Ovary (tissue), 7 donors: ENCODE data around the gene NAGA.

- PRO-cap, 7 experiments, result no peak in any of the 7 experiments
- RAMPAGE, long total RNA, 2 experiments, result no peak in any of the 2 experiments
Observed at GRCh38 chr22:41673857-41674567, 14.7 kb downstream of the SNU13 start.

- PRO-cap, 7 experiments, result no peak in any of the 7 experiments
- RAMPAGE, long total RNA, 2 experiments, result no peak in any of the 2 experiments
Observed at GRCh38 chr22:41752020-41752808, 48.3 kb upstream of the CCDC134 start.

DNA sequence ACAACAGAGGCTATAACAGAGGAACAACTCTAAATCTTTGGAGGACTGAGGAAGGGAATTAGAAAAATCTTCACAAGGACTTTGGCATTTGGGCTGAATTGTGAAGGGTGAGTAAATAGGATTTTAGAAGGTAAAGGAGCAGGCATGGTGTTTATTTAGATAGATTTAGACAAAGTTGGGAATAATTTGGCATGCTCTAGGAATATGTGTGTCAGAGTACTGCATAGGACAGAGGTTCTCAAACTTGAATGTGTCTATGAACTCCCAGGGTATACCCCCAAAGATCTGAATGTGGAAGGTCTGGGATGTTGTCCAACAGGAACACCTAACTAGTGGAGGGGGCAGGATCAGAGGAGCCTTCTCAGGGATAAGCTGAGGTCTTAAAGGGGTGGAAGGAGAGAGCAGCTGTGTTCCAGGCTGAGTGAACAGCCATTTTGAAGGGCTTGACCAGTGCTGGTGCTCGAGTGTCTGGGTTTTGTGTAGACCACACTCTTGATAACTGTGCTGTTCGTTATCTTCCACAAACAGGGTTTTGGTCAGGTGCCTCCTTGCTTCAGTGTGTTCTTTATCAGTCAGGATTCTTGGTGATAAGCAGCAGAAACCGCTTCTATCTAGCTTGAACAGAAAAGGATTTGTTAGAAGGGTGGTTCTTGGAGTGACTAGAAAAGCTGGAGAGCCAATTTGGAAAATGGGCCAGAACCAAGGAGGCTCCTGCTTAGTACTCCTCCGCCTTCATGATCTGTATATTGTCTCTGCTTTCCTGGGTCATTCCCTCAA, 12.9 kb downstream of the SREBF2 start:
- PRO-cap, 7 experiments, result no peak in any of the 7 experiments
- RAMPAGE, long total RNA, 2 experiments, result no peak in any of the 2 experiments

DNA sequence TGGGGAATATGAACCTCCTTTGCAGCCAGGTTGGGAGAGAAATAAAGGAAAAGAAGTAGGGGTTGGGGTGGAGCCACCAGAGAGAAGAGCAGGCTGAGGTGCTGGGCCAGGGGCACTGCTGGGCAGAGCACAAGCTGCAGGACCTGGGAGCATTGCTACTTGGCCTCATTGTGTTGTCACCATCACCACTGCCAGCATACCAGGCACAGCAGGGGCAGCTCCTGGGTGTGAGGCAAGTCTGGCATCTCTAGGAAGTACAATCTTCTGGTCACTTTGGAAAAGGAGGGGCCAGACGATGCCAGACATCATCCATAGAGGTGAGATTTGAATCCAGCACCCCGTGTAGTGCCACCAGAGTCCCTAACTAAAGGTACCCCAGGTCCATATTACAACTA, 11.2 kb downstream of the NAGA start:
- PRO-cap, 7 experiments, result no peak in any of the 7 experiments
- RAMPAGE, long total RNA, 2 experiments, result no peak in any of the 2 experiments

GRCh38 chr22:42069978-42071106, at the start of gene NAGA:
Gene NAGA (minus strand): TSS chr22:42070812.
- PRO-cap, 7 experiments, result peak in 7 of 7 experiments; most common plus-strand start chr22:42071047 (in 4); most common minus-strand start chr22:42070790 (in 7)
- RAMPAGE, long total RNA, 2 experiments, result start-site peak on the minus strand in 1 of 2 experiments, at chr22:42070801-42070812 at its widest, 48 reads per replicate

GRCh38 chr22:42079009-42079425, 483 bp upstream of the SMDT1 start:
- PRO-cap, 7 experiments, result peak in 4 of 7 experiments; most common plus-strand start chr22:42079067 (in 2); most common minus-strand start chr22:42079109 (in 2)
- RAMPAGE, long total RNA, 2 experiments, result no peak in any of the 2 experiments

DNA sequence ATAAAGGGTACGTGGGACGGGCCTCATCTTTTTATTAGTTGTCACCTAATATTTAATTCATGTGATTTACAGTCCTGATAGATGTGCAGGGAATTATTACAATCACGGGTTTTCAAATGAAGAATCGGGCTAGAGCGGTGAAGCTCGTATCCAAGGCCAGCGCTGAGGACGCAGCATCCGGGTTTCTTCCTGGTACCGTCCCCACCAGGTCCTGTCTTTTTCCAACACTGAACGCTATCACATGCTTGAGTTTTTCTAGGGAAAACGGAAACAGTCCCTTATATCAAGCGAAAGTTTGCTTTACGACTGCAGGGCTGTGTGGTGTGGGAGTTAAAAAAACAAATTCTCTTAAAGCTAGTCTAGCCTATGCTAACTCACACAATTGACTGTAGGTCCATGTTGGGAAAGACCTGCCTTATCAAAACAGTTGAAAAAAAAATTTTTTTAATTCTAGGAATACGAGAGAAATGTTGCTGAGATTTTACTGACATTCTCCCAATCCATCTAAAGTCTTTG, 886 bp downstream of the SMDT1 start:
- PRO-cap, 7 experiments, result peak in 3 of 7 experiments; most common minus-strand start position 170 of the sequence (in 1)
- RAMPAGE, long total RNA, 2 experiments, result no peak in any of the 2 experiments

GRCh38 chr22:42209934-42211348, 60.0 kb downstream of the TCF20 start:
- PRO-cap, 7 experiments, result no peak in any of the 7 experiments
- RAMPAGE, long total RNA, 2 experiments, result no peak in any of the 2 experiments

- PRO-cap, 7 experiments, result no peak in any of the 7 experiments
- RAMPAGE, long total RNA, 2 experiments, result no peak in any of the 2 experiments
Observed at GRCh38 chr22:42282202-42282770, 11.8 kb upstream of the TCF20 start.

DNA sequence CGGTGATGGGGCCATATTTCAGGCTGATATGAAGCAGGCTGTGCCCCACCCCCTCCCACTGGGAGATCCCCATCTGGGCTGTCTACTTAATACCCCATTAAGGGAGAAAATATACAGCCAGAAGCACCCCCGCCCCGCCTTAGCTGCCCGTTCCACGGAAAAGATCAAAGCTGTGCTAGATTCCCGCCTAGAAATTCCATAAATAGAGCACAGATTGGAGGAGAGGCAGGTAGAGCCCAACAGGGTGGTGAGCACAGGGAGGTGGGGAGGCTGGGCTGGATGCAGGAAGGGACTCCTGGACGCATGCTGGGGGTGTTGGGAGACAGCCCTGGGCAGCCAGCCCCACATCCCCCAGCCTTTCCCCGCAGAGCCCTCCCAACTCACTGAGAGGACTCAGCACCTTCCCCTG, 33.6 kb upstream of the TCF20 start:
- PRO-cap, 7 experiments, result no peak in any of the 7 experiments
- RAMPAGE, long total RNA, 2 experiments, result no peak in any of the 2 experiments

GRCh38 chr22:42316100-42316395, 45.6 kb upstream of the TCF20 start:
- PRO-cap, 7 experiments, result no peak in any of the 7 experiments
- RAMPAGE, long total RNA, 2 experiments, result no peak in any of the 2 experiments

- PRO-cap, 7 experiments, result peak in 7 of 7 experiments; most common plus-strand start chr22:42444843 (in 2); most common minus-strand start chr22:42444650 (in 3)
- RAMPAGE, long total RNA, 2 experiments, result no peak in any of the 2 experiments
Observed at GRCh38 chr22:42443904-42445131, 12.1 kb upstream of the NFAM1 start.

DNA sequence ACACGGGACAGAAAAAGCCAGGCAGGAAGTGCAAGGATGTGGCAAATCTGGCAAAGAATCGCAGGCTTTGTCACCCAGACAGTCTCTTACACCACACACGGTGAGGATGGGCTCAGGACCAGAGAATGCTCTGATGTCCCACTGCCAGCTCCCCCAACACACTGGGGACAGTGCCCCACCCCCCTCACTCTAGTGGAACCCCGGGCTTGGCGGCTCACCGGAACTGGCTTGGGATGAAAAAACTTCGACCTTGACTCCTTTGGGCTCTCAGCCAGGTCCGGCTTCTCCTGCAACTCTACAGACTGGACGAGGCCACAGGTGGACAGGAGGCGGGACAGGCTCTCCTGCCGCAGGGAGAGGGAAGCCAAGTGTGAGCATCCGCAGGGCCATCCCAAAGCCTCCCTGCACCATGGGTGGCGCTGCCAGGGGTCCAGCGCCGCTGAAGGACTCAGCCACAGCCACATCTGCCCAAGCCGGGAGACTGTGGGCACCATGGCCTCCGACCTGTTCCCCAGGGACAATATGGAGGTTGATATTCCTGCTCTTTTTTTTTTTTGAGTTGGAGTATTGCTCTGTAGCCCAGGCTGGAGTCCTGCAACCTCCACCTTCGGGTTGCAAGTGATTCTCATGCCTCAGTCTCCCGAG, 3.7 kb downstream of the RRP7A start:
- PRO-cap, 7 experiments, result no peak in any of the 7 experiments
- RAMPAGE, long total RNA, 2 experiments, result no peak in any of the 2 experiments

- PRO-cap, 7 experiments, result peak in 7 of 7 experiments; most common plus-strand start chr22:42615244 (in 5); most common minus-strand start chr22:42615670 (in 3)
- RAMPAGE, long total RNA, 2 experiments, result start-site peak on the plus strand in 1 of 2 experiments, at chr22:42615245-42615251 at its widest, 16 reads per replicate
Observed at GRCh38 chr22:42615140-42616342, 858 bp upstream of the POLDIP3 start.

- PRO-cap, 7 experiments, result no peak in any of the 7 experiments
- RAMPAGE, long total RNA, 2 experiments, result no peak in any of the 2 experiments
Observed at GRCh38 chr22:42680507-42681006, 31.4 kb upstream of the CYB5R3 start.

DNA sequence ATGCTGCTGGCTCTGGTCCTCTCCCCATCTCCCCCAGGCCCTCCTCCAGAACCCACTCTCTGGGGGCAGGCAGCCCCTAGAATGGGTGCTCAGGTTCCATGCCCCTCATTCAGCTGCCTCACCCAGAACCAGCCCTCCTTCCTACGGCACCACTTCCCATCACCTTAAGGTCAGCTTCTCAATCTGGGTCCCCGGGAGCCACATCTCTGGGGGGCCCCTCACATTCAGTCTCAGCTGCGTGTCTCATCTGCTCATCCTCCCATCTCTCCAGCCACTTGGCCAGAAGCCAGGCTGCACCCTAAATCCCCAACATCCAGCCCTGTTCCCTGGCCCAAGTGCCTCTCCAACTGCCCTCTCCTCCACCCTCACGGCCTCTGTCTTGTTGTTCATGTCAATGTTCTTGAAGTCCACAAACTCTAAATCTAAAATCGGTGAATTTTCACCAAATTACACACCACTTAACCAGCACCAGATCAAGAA, 34.0 kb downstream of the A4GALT start:
- PRO-cap, 7 experiments, result no peak in any of the 7 experiments
- RAMPAGE, long total RNA, 2 experiments, result no peak in any of the 2 experiments

DNA sequence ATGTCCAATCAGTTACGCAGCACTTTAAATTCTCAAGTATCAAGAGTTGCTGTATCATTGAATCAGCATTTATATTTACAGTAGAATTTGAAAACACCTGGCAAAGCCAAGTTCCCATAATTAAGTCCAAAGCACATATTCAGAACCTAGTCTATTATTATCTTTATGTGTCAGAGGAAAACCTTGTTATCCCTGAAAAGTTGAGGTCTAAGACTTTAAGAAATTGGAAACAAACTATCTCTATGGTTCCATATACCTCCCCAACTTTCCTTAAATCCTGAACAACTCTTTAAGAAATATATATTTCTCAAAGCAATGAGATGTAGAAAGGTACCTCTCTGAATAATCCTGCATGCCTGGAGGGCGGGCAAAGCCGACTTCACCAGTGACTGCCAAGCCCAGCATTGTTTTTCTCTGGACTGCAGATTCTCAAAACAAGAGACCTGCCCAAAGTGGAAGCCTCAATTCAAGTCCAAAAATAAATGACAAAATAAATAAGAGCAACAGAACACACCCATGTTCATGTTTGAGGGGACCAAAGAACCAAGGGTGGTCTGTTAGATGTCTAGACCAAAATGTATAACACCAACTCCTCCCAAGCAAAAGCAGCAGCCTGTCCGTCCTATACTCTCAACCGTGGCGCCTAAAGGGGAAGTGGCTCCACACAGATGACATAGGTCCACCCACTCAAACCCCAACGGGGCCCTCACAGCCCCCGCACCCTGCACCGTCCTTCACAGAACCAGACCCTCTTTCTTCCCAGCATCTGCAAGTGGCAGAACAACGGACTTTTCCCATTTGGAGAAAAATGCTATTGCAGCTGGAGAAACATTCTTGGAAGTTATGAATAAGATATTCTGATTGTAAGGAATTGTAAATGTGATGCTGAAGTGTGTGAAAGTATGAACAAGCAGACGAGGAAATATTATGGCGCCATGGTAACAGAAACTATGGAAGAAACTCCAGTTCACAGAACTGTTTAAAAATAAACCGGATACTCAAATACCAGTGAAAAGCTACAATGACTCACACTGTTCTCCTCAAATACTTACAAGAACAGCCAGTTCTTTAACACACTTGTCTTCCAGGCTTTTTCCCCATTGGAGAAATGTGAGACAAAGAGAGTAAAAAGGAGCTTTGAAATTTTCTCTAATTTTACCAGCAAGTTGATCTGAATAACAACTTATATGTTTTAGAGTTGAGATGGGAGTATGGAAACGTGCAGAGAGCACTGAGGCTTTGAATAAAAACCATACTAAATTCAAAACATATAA, 76.3 kb upstream of the ARFGAP3 start:
- PRO-cap, 7 experiments, result peak in 2 of 7 experiments; most common plus-strand start position 1,100 of the sequence (in 2); most common minus-strand start position 645 of the sequence (in 2)
- RAMPAGE, long total RNA, 2 experiments, result no peak in any of the 2 experiments

DNA sequence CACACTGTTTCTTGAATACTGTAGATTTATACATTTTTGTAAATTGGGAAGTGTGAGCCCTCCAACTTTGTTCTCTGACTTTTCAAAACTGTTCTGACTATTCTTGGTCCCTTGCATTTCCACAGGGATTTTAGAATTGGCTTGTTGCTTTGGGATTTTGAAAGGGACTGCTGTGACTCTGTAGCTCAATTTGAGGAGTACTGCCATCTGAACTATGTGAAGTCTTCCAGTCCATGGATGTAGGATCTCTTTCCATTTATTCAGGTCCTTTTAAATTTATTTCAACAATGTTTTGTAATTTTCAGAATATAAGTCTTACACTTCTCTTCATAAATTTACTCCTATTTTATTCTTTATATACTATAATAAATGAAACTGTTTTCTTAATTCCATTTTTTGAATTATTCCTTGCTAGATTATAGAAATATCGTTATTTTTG, 72.1 kb downstream of the PACSIN2 start:
- PRO-cap, 7 experiments, result peak in 2 of 7 experiments; most common plus-strand start position 188 of the sequence (in 2); most common minus-strand start position 90 of the sequence (in 1)
- RAMPAGE, long total RNA, 2 experiments, result no peak in any of the 2 experiments

- PRO-cap, 7 experiments, result no peak in any of the 7 experiments
- RAMPAGE, long total RNA, 2 experiments, result no peak in any of the 2 experiments
Observed at GRCh38 chr22:43004151-43004905, 10.6 kb downstream of the PACSIN2 start.

DNA sequence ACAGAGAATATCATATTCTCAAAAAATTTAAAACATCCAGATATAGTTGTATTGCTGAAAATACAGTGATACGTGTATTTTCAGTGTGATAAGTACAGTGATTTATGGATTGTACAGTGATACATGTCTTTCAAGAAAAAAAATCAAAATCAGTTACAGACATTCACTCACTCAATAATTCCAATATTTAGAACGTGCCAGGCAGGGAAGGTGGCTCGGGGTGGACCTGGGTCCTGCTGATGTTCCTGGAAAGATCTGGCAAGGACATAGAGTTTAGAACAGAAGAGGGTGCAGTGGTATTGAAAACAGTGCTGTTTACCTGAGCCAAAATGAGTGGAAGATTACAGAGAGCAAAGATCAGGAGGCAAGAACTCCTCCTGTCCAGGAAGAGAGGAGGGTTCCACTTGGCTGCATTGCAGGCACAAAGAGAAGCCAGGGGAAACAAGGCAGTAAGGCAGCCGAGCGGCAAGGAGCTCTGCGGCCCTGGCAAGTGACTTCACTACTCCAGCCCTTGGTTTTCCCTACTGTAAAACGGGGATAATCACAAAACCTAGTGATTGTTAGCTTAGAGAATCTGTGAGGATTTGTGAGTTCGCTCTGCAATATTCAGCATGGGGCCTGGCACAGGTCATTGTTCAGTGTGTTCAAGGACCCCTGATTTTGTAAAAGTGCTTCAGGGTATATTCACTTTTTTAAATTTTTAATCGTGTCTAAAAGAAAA, 3.6 kb upstream of the PACSIN2 start:
- PRO-cap, 7 experiments, result no peak in any of the 7 experiments
- RAMPAGE, long total RNA, 2 experiments, result no peak in any of the 2 experiments